Temporal lobe (tissue), 2 donors: ENCODE measurements around the genes UCN3, CALML5 and ASB13.

GRCh38 chr10:4941397-4942149, 21.6 kb upstream of the AKR1C1 start:
- RAMPAGE, long total RNA, result no peak

GRCh38 chr10:5002080-5002418, 1.6 kb downstream of the AKR1C2 start:
- RAMPAGE, long total RNA, result no peak

- RAMPAGE, long total RNA, result no peak
These were observed 1.1 kb downstream of the AKR1C8 start for GRCh38 chr10:5183722-5184359.

GRCh38 chr10:5233957-5234586, 37.4 kb downstream of the AKR1C4 start:
- RAMPAGE, long total RNA, result no peak

DNA sequence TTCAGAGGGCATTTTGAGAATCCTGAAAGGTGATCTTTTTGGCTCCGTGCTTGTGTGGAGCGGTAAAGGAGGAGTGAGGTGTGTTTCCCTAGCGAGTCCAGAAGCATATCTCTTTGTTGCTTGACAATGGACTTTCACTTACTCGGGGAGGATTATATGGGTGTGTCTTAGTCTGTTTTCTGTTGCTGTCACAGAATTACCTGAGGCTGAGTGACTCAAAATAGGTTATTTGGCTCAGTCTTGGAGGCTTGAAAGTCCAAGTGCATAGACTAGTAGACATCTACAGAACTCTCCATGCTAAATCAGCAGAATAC, 57.8 kb downstream of the AKR1C4 start:
- RAMPAGE, long total RNA, result no peak

- RAMPAGE, long total RNA, result no peak
These were observed at the start of gene UCN3 for GRCh38 chr10:5364689-5365277. UCN3 (plus strand) TSS chr10:5364966.

- RAMPAGE, long total RNA, result no peak
These were observed 37.6 kb downstream of the NET1 start for GRCh38 chr10:5449783-5450509.

DNA sequence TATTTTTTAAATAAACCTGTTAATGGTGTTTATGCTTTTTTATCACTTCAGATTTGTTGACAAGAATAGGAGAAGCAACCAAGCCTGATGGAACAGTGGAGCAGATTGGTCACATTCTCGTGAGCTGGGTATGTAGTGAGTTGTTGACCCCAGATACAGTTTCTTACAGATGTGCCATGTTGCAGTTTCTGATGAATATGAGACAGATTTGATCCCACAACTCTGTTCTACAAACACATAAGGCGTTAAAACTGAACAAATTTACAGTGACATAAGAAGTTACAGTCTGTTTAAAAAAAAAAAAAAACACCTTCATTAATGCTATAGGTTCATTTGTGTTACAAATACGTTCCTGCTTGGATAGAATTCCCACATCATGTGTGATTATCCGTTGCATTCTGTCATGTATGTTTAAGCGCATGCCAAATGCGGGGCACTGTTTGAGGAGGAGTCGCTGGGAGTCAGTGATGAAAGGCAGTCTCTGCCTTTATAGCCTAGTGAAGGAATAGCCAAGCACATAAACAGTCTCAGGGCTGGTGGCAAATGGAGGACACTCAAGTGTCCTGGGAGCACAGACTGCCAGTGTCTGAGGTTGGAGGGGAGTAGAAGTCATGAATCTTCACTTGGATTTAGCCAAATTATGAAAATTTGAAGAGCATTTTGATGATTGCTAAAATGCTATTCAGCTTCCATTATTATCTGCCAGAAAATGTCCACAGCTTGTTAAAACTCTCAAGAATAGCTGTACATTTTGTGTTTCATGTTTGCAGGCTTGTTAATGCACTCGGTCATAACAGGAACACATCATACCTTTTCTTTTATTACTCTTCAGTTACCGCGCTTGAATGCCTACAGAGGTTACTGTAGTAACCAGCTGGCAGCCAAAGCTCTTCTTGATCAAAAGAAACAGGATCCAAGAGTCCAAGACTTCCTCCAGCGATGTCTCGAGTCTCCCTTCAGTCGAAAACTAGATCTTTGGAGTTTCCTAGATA, 41.4 kb downstream of the NET1 start:
- RAMPAGE, long total RNA, result no peak

DNA sequence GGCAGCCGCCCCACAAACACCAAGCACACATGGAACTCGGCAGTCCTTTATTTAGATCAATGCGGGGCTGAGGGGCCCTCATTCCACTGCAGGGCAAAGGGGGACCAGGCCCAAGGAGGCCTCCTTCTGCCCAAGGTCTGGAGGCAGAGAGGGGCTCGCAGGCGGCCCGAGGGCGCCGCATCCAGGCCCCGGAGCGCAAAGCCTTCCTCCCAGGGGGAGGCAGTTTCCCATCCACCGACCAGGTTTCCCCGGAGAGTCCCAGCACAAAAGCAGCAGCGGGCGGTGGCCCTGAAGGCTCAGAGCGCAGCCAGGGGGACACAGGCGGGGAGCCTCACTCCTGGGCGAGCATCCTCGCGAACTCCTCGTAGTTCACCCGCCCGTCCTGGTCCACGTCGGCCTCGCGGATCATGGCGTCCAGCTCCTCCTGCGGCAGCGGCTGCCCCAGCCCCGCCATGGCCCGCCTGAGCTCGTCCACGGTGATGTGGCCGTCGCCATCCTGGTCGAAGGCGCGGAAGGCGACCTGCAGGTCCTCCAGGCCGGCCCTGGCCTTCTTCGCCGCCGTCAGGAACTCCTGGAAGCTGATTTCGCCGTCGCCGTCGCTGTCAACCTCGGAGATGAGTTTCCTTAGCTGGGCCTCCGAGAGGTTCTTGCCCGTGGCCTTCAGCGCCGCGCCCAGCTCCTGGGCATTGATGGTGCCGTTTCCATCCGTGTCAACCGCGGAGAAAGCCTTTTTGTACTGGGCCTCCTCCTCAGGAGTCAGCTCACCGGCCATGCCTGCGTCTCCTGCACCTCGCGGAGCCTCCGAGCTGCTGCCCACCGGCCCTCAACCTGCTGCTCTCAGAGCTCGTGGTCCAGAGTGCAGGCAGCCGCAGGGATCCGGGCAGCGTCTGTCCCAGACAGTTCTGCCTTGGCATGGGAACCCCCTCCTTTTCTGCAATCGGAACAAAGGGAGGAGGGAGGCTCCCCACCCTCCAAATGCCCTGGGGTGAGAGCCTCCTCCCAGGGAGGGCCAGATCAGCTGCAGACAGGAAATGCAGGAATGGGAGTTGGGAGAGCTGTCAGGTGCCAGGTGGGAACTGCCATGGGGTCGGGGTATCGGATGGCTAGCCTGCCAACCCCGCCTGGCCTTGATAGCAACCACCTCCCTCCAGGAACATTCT, at the start of gene CALML5:
Gene CALML5, minus strand, starts transcription at position 904 of the 1,160 bp plus-strand sequence.
- RAMPAGE, long total RNA, result no peak

GRCh38 chr10:5544329-5544868, 19.6 kb downstream of the CALML3 start:
- RAMPAGE, long total RNA, result no peak

GRCh38 chr10:5545771-5546328, 21.1 kb downstream of the CALML3 start:
- RAMPAGE, long total RNA, result no peak

- RAMPAGE, long total RNA, result no peak
These were observed 22.1 kb downstream of the CALML3 start for GRCh38 chr10:5546704-5547441.

GRCh38 chr10:5587075-5587393, 62.3 kb downstream of the CALML3 start:
- RAMPAGE, long total RNA, result no peak

DNA sequence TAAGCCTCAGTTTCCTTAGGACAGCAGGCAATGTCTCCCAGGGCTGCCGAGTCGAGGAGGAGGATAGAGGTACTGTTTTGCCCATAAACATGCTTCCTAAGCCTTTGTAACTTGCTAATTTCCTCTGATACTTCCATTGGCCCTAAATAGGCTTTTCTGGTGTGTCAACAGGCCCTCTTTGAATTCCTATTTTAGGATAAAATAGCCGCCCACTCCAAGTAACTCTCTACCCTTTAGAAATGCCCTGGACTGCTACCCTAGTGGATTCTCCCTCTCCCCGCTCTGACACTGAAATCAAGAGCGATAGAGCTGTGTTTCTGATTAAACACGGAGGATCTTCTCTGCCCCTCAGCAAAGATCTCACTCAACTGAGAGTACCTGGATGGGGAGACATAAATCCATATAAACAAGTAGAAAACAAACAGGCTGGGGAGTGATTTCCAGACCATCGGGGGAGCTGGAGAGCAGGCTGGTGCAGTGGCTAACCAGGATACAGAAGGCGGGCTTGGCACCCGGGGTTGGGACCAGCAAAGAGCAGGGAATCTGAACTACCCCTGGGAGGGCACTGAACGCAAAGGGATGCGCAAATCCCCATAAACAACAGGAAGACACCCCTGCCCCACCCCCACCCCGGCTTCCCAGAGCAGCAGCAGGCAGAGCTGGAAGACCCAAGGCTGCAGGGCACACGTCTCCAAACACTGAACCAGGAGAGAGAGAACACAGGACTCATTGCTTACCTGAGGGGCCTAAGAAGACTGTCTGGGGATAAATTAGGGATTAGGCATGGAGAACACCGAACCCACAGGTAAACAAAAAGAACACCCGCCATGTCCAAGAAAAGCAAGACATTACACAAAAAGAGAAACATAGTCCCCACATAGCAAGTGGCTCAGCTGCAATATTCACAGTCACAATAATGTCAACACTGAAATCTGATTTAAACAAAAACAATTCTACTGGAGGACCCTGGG, 2.5 kb downstream of the ASB13 start:
- RAMPAGE, long total RNA, result no peak

GRCh38 chr10:5665862-5666878, at the start of gene ASB13:
ASB13 (minus strand) TSS chr10:5666595.
- RAMPAGE, long total RNA, result no peak

GRCh38 chr10:5698304-5698838, 13.7 kb downstream of the TASOR2 start:
- RAMPAGE, long total RNA, result no peak

- RAMPAGE, long total RNA, result no peak
These were observed 41.2 kb downstream of the TASOR2 start for GRCh38 chr10:5725761-5726363.

- RAMPAGE, long total RNA, result no peak
These were observed 50.7 kb downstream of the TASOR2 start for GRCh38 chr10:5735203-5735787.

DNA sequence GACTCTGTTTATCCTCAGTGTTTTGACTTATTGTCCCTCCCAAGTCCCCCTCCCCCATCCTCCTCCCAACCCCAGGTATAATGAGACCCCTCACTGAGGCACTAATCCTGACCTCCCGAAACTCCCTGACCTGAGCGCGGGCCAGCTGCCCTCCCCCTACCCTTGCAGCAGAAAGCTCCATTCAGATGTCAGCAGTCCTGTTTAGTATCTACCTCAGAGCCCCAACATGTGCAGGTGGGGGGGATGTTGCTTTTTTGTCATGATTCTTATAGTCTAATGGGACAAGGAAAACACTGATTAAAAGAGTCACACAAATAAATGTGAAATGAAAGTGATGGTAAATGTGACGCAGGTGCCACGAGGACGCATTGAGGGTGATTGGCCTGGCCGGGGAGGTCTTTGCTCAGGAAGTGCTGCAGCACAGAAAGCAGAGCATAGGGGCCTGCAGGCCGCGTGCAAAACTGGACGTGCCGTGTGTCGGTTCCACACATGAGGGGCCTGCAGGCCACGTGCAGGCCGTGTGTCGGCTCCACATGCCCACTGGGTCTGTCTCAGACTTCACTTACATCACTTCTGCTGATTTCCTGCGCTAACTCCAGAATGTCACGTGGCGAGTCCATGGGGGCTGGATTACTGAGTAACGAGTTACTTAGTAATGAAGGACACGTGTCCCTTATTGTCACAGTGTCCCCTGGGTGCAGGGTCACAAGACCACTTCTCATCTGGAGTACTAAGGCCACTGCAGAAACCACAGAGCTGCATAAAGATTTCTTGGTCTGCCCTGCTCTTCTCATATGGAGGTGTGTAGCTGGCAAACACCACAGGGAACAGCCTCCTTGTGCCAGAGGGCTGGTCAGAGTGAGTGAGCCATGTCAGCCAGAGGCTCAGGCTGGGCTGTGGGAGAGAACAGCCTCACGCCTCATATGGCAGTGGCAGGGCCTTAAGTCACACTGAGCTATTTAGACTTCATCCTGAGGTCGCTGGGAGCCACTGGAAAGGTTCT, 61.0 kb downstream of the GDI2 start:
- RAMPAGE, long total RNA, result no peak

- RAMPAGE, long total RNA, result no peak
These were observed 52.9 kb downstream of the GDI2 start for GRCh38 chr10:5759962-5761015.